Urinary bladder (tissue), 3 donors: ENCODE measurements around a stretch of chr15.

- PRO-cap: no peak
- RAMPAGE, long total RNA: no peak
These were observed 55.7 kb upstream of the KIF23 start for GRCh38 chr15:69358351-69358947.

GRCh38 chr15:69546151-69546499, 93.5 kb downstream of the RPLP1 start:
- PRO-cap: no peak
- RAMPAGE, long total RNA: no peak

DNA sequence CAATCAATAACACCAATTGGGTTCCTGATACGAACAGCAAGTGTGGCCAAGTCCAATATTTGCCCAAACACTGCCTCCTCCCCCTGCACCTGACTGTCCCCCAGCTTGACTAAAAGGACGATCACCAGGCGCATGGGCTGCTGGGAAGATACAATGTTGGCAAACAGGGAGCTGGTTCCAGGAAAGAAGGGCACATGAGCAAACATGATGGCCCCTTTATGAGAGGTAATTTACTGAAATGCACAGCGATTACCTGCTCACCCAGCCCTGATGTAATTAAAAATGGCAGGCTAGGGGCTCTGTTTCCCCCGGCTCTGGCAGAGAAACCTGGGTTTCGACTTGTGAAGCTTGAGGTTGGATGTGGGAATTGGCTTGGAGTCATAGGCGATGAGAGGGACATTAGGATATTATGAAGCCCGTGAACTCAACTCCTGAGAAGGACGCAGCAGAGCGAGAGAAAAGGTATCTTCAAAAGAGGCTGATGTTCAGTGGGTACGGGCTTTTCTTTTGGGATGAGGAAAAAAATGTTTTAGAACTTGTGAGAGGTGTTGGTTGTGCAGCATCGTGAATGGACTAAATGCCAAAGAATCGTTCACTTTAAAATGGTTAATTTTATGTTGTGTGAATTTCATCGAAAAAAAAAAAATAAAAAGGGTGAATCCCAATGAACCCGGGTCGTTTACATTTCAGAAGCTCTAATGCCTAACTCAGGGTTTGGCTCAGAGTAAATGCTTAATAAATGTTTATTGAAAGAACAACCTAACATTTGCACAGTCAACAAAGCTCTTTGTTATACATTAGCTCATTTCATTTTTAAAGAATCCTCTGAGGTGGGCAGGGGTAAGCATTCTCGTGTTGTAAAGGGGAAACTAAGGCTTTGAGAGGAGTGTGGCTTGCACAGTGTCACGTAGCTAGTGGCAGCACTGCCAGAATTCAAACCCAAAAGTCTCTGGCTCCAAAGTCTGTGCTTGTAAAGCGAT, 109.2 kb downstream of the RPLP1 start:
- PRO-cap: no peak
- RAMPAGE, long total RNA: no peak

GRCh38 chr15:69996919-69997700, 100.6 kb downstream of the TLE3 start:
- PRO-cap: no peak
- RAMPAGE, long total RNA: no peak

GRCh38 chr15:70073508-70073916, 24.2 kb downstream of the TLE3 start:
- PRO-cap: no peak
- RAMPAGE, long total RNA: no peak

DNA sequence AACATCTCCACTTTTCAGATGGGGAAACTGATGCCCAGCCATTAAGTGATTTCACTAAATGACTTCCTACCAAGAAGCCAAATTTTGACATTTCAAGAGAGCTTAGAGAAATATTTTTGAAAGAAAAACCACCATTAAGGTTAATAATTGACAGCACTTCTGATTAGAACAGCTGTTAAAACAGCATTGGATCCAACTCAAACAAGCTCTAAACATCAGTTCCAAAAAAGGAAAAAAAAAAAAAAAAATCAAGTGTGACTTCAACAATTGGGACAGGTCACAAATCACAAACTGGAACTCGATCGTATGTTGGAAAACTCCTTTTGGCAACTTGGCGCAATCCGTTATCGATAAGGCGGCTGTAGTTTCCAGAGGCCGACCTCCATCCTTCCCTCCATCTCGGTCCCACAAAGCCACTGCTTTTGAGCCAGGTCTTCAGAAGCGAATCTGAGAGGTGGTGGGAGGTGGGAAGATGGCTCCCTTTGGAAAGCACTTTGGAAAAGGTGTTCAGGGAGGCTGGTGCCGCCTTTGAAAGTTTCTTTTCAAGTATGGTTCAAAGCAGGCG, 17.8 kb downstream of the TLE3 start:
- PRO-cap: no peak
- RAMPAGE, long total RNA: no peak

DNA sequence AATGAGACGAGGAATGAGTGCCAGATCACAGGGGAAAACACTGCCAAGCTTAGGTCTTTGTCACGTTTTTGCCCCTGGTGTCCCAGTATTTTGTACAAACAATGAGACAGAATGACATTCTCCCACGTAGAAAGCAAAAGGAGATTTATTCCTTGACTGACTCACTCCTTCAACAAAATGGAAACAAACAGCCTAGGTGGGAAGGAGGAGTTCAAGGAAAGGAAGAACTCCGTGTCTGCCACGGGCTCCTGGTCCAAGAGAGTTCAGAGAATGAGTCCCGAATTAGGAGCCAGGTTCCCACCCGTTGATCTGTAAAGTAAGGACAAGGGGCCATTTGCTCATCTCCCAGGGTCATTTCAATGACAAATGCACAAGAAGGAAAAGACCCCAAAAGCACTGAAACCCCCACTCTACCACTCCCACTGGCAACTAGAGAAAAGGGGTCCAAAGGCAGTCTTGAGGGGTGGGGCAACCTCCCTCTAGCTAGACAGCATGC, 8.0 kb downstream of the TLE3 start:
- PRO-cap: no peak
- RAMPAGE, long total RNA: no peak

DNA sequence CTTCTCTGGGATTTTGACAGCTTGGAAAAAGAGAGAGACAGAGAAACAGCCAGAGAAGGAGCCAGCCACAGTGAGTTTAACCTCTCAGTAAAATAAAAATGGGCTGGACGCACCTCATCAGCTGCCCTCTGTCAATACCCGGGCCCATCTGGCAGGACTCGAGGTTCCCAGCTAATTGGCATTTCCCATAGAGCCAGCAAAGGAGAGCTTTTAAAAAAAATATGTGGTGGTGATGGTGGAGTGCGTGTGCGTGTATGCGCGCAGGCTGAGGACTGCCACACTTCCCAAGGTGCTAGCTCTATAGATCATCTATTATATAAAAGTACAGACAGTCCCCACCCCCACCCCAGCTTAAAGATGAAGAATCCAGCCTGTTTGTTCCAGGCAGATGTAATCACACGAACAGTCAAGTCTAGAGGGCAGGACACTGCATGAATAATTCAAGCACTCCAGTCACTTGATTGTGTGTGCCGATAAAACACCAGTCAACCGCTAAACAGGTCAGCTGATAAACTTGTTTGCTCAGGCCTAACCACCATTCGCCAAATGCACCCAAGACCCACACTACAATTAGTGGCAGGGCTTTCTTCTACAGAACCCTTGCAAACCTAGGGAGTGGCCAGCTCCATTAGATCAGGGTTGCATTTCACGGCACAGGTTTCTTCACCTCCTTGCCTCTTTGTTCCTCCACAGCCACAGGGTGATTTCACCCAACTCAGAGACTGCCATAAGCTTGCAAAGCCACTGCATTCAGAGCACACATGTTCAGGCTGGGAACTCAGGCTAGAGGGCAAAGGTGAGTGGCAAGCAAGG, 5.9 kb downstream of the TLE3 start:
- PRO-cap: no peak
- RAMPAGE, long total RNA: no peak

DNA sequence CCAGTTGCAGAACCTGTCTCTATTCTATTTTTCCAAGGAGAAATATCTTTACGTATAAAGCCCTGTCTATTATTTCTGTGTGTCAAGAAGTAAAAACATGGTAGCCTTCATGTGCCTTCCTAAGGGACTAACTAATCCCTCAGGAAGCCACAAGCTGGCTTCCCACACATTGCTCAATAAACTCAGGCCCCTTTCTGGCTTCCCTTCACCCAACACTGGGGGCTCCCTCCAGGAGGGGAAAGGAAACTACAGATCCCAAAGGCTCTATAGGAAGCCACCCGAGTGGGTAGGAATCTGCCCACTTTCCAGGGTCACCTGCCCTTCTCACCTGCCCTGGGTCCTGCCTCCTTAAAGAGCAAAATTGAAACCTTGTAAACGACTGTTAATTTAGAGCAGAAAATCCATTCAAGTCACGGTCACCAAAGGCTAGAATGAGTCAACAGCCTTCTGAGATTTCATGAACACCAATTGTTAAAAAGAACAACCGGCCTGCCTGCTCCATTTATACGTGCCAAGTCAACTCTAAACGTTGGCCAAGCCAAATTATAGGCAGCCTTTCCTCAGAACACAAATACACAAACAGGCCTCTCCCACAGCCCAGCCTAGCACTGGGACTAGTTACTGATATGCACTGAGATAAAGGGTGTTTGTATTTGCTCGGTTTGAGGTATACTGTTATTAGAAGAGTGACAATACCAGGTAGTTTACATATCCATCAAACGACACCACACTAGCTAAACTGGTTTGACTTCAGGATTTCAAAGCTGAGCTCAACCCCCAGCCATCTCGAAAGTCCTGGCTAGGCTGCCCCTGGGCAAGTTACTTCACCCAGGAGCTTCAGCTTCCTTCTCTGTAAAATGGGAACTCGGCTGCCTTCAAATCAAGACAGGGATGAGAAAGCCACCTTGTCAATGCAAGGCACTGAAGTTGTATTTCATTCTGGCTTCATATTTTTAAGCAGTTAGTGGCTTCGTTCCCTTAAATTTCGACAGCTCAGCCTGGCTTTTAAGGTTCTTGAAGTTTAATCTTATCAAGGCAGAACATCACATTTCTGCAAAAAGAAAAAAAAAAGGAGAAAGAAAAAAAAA, 4.3 kb downstream of the TLE3 start:
- PRO-cap: no peak
- RAMPAGE, long total RNA: no peak

- PRO-cap: no peak
- RAMPAGE, long total RNA: no peak
These were observed 2.1 kb downstream of the TLE3 start for GRCh38 chr15:70095719-70095981.

GRCh38 chr15:70133278-70133673, 35.6 kb upstream of the TLE3 start:
- PRO-cap: no peak
- RAMPAGE, long total RNA: no peak

DNA sequence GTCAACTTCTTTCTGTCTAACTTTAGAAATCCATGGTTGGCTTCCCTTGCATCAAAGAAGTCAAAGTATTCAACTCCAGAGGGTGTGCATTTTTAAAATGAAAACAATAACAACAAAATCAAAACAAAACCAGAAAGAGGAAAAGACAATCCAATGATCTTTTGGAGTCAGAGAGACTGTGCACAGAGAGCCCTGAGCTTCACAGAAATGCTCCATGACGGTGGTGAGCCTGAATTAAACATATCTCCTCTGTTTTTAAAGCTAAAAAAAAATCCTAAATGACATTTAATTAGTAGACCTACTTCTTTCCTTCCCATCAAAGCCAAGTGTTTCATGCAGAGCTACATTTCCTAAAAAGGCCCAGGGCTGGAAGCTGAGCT, 230.7 kb upstream of the TLE3 start:
- PRO-cap: no peak
- RAMPAGE, long total RNA: no peak

DNA sequence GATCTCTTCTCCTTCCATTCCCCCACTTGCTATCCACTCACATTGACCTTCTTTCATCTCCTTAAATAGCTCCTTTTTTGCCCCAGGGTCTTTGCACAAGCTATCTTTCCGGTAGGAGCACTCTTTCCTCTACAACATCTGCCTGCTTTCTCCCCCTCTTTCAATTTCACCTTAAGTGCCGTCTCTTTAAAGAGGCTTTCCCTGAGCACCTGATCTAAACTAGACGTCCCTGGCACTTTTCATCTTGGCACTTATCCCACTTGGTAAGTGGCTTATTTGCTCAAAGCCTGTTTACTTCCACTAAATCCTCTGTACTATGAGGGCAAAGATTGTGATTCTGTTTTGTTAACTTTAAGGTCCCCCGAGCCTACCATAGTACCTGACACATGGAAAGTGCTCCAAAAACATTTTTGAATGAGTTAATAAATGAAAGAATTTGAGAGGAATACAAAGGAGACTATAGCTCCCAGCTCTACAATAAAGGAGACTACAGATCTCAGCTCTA, 323.4 kb upstream of the TLE3 start:
- PRO-cap: no peak
- RAMPAGE, long total RNA: no peak

- PRO-cap: no peak
- RAMPAGE, long total RNA: no peak
These were observed 326.3 kb downstream of the UACA start for GRCh38 chr15:70436965-70437462.

DNA sequence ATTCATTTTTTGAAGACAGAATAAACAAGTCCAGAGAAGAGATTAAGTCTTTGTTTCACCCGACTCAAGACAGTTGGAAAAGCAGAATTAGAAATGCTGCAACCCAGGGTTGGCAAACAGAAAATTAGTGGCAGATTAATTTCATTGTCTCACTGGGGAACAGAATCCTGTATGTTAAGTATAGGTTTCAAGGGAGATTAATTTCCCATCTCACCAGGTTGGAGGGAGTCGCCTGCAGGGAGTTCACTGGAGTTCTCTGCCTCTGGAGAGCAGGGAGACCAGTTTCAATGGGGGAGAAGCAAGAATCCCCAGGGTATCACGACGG, 268.2 kb downstream of the UACA start:
- PRO-cap: no peak
- RAMPAGE, long total RNA: no peak

GRCh38 chr15:70504037-70505200, 258.9 kb downstream of the UACA start:
- PRO-cap: no peak
- RAMPAGE, long total RNA: no peak

- PRO-cap: no peak
- RAMPAGE, long total RNA: no peak
These were observed 228.3 kb downstream of the UACA start for GRCh38 chr15:70534884-70535609.

DNA sequence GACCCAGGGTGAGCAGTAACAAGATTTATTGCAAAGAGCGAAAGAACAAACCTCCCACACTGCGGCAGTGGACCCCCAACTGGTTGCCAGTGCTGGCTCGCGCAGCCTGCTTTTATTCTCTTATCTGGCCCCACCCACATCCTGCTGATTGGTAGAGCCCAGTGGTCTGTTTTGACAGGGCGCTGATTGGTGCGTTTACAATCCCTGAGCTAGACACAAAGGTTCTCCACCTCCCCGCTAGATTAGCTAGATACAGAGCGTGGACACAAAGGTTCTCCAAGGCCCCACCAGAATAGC, 176.9 kb downstream of the UACA start:
- PRO-cap: no peak
- RAMPAGE, long total RNA: no peak

GRCh38 chr15:70701810-70702951, 61.2 kb downstream of the UACA start:
- PRO-cap: bidirectional peak, plus-strand start at chr15:70702024, minus-strand start at chr15:70702011; bidirectional peak, plus-strand start at chr15:70702325, minus-strand start at chr15:70702282
- RAMPAGE, long total RNA: no peak

- PRO-cap: no peak
- RAMPAGE, long total RNA: no peak
These were observed 11.9 kb upstream of the UACA start for GRCh38 chr15:70775229-70775731.